Airway epithelial cell (primary cell): Measurements from ENCODE around the gene ZNF429.

DNA sequence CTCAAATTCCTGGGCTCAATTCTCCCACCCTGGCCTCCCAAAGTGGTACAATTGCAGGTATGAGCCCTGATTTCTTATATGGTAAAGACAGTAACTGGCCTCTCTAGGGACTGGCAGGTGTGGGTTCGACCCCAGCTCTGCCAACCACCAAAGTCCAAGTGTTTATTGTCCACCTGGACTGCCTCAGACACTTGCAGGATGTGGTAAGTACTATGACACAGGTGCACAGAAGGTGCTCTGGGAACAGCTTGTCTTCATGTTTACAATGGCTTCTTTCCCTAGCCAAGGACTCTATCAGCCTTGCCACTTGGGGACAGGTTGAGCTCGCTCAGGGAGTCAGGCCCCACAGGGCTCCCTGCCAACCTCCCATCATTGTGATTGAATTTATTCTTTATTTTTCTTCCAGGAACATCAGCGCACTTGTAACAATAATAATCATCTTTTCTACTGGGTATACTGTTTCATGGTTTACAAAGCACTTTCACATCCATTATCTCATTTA, 24.5 kb upstream of the GATAD2A start:
- RAMPAGE, long total RNA: no peak

DNA sequence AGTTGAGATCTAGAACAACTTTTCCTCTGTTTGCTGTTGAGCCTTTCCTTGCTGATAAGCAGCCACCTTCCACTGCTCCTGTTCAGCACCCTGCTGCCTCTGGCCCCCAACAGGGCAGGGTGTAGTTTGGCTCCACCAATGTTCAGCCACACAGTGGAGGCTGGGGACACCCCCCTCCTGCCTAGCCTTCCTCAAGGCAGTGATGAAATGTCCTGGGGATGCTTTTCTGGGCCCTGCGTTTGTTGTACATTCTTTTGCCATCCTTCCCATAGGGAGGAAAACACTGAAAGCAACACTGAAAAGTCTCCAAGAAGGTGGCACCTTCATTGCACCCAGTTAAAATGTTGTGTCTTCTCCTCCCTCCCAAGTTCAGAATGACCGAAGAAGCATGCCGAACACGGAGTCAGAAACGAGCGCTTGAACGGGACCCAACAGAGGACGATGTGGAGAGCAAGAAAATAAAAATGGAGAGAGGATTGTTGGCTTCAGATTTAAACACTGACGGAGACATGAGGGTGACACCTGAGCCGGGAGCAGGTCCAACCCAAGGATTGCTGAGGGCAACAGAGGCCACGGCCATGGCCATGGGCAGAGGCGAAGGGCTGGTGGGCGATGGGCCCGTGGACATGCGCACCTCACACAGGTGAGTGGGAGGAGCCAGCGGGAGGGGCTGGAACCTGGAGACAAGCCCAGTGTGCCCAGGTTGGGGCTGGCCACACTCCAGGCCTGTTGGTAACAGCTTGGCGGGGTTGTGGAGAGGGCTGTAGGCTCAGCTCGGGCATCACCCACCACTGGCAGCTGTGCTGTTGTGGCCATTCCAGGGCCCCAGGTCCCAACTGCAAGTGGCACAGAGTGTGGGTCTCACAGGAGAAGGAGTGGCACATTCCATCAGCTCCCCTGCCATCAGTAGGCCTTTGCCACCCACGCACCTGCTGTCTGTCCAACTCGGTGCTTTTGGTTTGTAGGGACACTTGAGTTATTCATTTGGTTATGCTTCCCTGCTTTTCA, 50.1 kb downstream of the TSSK6 start:
- RAMPAGE, long total RNA: no peak

DNA sequence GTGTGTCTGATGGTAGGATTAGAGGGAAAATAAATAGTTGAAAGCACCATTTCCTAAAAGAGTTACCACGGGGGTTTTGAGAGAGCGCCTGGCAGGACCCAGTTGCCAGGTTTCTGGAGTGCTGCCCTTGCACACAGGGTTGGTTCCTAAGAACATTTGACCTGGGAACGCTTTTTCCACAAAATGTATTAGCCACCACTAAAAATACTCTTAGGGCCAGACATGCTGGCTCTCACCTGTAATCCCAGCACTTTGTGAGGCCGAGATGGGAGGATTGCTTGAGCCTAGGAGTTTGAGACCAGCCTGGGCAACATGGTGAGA, 11.7 kb downstream of the TSSK6 start:
- RAMPAGE, long total RNA: no peak

DNA sequence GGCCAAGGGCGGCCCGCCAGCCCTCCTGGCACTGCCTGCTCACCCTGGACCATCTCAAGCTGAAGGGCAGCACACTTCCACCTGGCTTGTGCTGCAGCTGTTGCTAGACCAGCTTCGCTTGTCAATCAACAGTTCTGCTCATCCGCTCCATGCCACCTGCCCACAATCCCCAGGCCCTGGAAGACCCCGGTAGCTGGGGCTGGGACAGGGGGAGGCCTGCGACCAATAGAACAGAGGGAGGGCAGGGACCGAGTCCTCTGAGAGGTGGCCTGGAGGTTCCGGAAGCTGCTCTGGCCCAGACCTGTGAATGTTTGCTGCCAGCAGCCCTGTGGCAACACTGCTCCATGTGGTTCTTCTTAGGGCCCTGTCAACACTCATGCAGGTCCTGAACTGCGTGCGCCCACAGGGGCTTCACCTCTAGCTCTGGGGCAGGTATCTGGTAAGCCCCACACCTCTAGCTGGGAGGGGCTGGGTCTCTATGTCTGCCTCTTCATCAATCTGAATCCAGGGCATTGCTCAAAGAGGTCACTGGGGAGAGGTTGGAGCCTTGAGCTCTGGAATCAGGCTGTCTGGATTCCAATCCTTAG, 7.1 kb upstream of the GMIP start:
- RAMPAGE, long total RNA: no peak

DNA sequence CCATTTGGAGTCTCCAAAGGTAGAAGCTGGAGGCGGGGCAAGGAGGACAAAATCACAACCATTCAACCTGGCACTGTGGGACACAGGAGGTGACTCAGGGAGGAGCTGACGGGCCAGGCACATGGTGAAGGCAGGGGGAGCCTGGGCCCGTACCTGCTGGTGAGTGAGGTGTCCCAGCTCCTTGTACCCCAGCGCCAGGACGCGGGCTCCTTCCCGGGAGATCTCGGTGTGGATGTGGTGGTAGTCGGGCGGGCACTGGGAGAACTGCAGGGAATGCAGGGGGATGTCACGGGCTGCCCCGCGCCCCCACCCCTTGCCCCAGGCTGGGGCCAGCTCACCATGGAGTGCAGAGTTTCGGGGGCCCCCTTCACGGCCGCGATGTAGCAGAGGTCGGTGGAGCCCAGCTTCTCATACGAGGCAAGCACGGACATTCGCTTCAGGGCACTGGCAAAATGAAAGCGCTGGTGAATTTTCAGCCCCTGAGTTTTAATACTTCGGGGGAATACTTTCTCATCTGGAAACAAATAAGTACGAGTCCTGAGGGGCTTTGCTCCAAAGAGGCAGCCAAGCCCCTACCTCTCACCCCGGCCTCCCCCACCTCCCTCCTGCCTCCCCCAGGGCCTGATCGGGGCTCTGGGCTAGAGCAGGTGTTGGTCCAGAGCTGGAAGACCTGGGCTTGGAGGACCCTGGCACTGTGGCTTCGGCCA, 9.7 kb downstream of the ATP13A1 start:
- RAMPAGE, long total RNA: no peak

DNA sequence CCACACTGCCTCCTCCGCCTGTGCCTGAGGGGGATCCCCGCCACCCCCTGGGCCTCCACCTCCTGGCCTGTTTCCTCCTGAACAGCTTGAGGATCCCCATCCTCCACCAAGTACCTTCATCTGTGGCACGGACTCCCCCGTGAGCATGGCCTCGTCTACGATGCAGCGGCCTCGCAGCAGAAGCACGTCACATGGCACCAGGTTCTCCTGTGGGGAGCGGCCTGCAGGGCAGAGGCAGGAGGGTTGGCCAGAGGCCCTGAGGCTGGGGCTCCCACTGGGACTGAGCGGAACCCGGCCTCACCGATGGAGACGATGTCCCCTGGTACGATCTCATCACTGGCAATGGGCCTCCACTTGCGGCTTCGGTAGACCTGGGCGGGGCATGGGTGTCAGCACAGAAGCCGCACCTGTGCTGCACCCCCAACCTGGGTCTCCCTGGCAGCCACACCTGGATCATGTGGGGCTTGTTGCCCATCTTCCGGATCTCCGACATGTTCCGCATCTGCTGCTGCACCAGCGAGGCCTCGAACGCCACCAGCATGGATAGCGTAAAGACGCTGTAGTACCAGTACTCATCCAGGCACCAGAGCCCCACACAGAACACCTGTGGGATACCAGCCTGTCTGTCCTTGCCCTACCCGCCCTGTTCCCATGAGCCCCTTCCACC, 6.8 kb downstream of the ATP13A1 start:
- RAMPAGE, long total RNA: no peak

- RAMPAGE, long total RNA: no peak
These were observed 29.7 kb upstream of the ZNF14 start for GRCh38 chr19:19762522-19763062.

GRCh38 chr19:19820832-19821313, 677 bp downstream of the ZNF506 start:
- RAMPAGE, long total RNA: no peak

DNA sequence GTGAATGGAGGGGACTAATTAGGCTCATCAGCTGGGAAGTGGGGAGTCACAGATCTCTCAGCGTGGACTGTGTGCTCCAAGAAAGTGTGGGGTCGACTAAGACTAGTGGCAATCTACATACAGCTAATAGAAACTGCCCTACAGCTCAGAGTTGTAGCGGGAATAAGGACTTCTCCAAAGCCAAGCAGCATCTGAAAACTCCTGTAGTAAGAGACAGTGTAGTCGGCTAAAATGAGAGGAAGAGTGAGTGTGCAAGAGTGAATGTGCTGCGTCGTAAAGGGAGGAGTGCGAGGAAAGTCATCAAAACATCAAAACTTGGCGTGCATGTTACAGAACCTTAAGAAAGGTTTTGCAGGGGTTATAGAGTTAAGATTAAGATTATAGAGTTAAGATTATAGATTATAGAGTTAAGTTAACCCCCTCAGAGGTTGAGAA, 46.6 kb upstream of the ZNF737 start:
- RAMPAGE, long total RNA: no peak

- RAMPAGE, long total RNA: no peak
These were observed 32.7 kb downstream of the ZNF66 start for GRCh38 chr19:20808695-20809272.

- RAMPAGE, long total RNA: no peak
These were observed 14.6 kb downstream of the ZNF708 start for GRCh38 chr19:21314413-21315257.

DNA sequence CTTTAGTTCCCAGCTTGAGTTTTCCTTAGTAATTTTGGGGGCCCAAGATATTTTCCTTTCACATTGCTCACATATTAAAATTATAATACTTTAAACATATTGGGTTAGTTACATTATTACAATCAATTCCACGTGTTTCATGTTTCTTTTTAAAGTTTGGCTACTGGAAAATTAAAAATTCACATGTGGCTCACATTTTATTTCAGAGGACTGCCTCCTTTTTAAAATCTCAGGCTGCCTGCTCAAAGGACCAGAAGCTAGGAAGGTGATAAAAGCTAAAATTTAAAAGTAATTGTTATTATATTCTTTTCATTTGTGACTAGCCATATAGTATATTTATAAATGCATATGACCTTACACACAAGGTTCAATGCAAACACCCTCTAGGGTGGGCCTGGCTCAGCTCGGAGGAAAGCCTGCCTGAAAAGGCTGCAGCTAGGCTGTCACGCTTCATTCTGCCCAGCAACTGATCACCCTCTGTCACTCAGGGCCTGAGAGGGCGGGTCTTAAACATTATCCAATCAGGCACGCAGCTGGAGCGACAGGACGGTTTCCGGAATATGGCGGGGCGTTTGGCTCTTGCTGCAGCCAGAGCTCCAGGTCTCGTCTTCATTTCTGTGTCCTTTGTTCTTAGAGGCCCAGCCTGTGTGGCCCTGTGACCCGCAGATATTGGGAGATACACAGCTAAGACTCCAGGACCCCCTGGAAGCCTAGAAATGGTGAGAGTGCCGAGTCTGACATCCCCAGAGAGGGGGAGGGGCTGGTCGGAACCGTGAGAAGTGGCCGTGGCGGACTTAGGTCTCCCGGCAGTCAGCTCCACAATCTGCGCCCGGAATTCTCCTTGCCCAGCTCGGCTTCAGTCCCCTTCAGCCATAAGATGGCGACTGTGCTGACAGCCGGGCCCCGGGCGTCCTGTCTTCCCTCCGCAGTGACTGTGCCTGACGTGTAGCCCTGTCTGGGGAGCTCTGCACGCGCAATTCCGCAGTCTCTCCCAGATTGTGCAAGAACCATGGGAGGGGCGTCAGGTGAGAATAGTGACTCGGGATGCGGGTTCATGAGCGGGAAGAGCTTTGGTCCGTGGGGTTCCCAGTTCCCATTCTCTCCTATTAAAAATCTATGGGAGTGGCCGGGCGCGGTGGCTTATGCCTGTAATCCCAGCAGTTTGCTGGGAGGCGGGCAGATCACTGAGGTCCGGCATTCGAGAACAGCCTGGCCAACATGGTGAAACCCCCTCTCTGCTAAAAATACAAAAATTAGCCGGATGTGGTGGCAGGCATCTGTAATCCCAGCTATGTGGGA, at the start of gene ZNF429:
TSS of gene ZNF429 (plus strand) at position 547 of the 1,299 bp plus-strand sequence.
- RAMPAGE, long total RNA: start-site peak on the plus strand centred at position 572 of the sequence, 75 bp wide, 128 and 58 reads in 2 replicates

DNA sequence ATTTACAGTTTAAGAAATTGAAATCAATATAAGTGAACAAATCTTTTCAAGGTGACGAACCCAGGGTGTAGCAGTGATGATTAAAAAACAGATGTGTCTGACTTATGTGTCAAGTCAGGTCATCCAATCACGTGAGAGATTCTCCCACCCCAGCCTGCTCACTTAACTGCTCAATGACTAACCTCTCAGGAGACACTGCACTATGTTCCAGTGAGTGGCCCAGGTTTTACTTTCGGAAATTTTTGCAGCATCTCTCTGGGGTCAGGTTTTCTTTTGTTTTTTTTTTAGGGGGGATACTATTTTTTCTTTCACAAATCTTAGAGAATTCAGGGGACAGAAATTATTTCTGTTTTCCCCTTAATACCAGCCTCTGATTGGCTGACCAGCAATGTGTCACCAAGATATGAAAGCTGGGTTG, 60.7 kb downstream of the ZNF429 start:
- RAMPAGE, long total RNA: no peak

GRCh38 chr19:21586175-21586556, 80.8 kb downstream of the ZNF429 start:
- RAMPAGE, long total RNA: no peak

- RAMPAGE, long total RNA: no peak
These were observed 99.0 kb downstream of the ZNF429 start for GRCh38 chr19:21604248-21605009.

DNA sequence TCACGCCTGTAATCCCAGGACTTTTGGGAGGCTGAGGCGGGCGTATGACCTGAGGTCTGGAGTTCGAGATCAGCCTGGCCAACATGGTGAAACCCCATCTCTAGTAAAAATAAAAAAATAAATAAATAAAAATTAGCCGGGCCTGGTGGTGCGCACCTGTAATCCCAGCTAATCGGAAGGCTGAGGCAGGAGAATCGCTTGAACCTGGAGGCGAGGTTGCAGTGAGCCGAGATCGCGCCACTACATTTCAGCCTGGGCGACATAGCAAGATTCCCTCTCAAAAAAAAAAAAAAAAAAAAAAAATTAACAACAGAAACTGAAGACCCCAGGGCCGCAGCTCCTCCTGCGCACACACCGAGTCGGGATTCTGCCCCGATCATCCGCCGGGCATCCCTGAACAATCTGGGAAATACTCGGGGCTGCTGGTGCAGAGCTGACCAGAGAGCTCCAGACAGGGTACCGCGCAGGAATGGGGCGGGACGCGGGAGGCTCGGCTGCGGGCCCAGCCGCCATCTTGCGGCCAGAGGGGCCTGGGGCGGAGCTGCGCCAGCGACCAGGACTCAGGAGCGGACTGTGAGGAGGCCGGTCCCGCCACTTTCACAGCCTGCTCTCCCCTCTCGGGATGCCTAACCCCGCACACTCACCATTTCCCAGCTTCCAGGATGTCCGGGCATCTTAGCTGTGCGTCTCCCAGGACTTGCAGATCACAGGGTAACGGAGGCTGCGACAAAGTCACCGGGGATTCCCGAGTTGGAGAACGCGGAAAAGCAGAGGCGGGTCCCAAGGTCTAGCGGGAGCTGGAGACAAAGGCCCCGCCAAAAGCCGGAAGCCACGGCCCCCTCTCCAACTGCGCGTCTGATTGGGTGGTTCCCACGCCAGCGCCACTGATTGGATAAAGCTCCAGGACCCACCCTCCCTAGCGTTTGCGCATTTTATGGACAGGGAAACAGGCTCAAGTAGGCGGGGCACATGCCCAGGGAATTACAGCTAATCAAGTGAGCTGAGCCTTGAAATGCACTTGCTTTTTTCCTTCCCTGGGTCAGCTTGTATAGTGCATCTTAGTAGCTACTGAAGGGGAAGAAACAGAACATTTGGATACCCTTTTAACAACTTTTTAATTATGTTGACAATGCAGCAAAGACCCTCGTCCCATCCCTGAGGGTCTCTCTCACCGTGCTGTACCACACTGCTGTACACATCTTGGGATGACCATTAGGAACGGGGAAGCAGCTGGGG, 15.7 kb upstream of the ZNF43 start:
- RAMPAGE, long total RNA: no peak

GRCh38 chr19:22528827-22529400, 105.2 kb upstream of the ZNF492 start:
- RAMPAGE, long total RNA: no peak

GRCh38 chr19:22532970-22533298, 101.2 kb upstream of the ZNF492 start:
- RAMPAGE, long total RNA: no peak

- RAMPAGE, long total RNA: no peak
These were observed 11.2 kb upstream of the ZNF492 start for GRCh38 chr19:22622616-22623552.

DNA sequence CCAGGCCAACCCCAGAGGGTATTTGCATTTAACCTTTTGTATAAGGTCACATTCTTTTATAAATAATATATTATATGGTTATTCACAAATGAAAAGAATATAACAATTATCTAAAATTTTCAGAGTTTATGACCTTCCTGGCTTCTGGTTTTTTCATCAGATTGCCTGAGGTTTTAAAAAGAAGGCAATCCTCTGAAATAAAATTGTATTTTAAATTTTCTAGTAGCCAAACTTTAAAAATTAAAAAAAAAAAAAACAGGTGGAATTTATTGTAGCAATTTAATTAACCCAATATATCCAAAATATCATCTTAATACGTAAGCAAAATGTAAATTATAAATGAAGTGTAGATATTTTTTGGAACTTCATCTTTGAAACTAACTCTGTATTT, 723 bp upstream of the ZNF99 start:
- RAMPAGE, long total RNA: no peak